Myometrial cell (primary cell): ENCODE measurements around a stretch of chr1.

DNA sequence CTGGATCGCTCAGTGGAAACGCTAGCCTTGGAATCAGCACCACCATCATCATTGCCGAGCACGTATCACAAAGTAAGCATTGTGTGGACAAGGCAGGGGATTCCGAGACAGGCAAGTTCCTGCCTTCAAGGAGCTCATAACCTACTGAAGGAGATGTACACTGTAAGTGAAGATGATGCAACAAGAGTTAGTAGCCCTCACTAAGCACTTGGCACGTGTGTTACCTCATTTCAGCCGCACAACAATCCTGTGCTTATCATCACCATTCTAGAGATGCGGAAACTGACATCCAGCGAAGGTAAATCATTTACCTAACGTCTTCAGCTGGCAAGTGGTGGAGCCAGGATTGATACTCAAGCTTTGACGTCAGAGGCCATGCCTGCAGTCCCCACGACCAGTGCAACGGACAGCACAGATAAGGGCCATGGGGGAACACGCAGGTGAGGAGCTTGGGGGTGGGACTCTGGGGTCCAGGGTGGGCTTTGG is 2.9 kb upstream of the UBXN10 start:
- RAMPAGE, long total RNA, result no peak

DNA sequence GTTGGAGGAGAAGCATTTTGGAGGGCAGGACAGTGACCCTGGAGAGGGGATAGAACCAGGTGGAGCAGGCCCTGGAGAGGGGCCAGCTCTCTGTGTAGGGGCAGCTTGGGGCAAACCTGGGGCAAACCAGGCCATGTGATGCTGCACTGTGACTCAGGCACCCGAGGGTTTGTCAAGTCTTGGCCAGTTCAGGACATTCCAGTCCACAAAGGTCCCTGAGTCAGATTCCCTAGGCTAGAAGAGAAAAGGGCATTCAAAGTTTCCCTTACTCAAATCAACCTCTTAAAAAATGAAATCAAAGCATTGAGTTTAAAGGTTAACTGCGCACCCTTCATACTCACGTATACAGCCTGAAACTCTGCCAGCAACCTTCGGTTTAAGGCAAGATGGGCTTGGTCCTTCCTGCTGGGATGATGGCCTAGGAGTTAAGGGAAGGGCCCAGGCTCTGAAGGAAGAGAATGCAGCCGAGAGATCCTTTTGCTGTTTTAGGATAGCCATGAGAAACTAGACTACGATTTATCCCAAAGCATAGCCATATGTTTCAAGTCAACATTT is 25.3 kb upstream of the PLA2G2C start:
- RAMPAGE, long total RNA, result no peak

DNA sequence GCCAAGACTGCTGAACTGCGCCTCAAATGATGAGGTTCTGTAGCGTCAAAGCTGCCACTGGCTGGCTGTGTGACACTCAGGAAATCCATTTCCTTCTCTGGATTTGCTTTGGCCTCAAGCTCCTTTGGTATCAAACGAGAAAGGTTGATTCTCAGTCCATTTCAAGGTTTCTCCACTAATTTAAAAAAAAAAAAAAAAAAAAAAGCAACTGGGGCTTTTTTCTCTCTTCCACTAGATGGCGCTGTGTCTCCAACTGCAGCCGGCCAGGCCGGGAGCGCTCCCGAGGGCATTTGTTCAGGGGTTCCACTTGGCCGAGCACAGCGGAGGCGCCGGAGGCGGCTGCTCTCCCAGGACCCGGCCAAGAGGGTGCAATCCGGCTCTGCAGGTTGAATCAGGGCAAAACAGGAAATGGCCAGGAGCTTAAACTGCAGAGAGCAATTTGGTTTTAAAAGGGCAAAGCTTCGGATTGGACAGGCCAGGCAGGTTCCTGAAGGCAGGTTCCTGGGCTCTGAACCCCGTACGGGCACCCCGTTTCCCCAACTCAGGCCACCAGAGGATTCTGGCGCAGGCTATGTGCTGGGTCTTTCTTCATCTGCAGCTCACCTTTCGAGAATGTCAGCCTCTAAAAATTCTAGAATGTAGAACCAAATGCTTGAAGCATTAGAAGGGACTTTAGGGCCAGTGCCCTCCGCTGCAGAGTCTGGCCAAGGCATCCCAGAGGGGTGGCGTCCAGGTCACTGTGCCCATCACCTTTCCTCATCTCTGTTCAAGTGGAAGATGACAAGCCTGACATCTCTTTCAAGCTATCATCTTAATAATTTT is 26.7 kb upstream of the PLA2G2C start:
- RAMPAGE, long total RNA, result no peak

- RAMPAGE, long total RNA, result no peak
Measured at GRCh38 chr1:20322069-20322630, 31.5 kb downstream of the VWA5B1 start.

DNA sequence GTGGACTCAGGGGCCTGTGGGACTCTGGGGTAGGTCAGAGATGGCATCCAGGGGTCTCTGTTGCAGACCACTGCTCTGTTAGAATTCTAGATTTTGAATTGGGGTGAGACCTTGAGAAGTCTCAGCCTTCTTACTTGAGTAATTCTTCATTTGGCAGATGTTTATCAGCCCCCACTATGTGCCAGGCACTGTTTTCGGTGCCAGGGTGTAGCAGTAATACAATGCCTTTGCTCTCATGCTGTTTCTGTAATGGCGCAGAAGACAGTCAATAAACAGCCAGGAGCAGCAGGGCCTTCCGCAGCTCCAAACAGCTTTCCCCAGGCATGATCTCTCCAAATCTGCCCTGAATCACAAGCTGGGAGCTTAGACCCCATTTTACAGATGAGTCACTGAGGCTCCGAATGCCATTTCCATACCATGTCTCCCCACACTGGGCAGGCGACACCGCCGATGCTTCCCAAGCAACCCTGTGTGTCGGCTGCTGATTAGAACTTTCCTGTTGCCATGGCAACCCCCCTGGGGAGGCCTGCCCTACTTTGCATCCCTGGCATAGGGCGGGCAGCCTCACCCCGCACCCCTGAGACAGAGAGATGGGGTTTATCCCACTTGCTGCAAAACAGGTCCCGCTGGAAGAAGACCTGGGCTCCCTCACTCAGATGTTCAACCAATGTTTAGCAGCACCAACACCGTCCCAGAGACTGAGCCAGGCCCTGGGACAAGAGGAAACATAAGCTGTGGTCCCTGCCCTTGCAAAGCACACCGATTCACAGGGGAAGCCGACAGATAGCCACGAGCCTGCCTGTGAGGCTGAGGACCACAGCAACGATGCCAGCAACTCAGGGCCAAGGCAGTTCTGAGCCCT is 81.7 kb downstream of the CAMK2N1 start:
- RAMPAGE, long total RNA, result no peak

GRCh38 chr1:20479679-20480084 is 6.3 kb downstream of the CAMK2N1 start:
- RAMPAGE, long total RNA, result no peak

- RAMPAGE, long total RNA, result no peak
Measured at GRCh38 chr1:20484963-20485149, 1.2 kb downstream of the CAMK2N1 start.

DNA sequence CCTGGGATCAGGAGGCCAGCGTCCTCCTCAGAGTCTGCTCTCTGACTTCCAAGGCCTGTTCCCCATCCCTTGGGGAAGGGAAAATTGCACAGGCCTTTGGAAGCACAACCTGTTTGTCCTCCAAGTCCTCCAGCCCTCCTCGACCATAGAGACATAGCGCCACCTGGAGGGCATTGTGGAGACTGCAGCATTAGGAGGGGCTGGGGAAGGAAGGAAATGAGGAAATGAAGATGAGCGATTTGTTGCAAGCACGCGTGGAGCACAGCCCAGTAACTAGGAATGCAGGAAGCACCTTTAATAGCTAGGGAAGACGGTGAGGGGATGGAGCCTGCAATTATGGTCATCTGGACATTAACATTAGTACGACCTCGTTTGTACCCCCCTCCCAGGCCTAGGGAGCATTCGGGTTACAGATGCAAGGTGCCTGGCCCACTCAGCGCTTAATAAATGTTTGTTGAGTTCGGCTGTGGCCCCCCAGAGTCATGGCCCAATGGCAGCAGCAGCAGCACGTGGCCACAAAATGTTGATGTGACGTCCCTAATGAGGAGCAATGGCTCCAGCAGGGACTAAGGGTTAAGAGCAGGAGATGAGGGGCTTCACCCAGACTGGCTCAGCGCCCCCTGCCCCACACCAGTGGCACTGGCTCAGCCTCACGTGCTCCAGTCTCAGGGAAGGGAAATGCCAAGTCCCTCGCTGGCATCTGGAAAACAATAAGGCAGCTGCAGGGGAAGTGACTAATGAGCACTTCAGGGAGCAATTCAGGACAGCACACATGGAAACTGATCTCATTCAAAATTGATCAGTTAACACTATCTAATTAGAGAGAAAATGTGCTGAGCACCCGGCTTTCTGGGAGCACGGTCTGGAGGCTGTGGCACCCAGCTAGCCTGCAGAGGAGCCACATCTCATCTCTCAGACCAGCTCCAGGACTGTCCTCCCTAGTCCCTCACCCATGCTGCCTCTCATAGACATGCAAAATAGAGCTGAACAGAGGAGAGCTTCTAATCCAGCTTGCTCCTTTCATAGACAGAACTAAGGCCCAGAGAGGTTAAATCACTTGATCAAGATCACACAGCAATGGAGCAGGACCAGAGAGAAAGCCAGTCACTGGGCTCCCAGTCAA is 8.2 kb upstream of the CAMK2N1 start:
- RAMPAGE, long total RNA, result no peak

GRCh38 chr1:20496337-20497246 is 10.6 kb upstream of the CAMK2N1 start:
- RAMPAGE, long total RNA, result no peak

DNA sequence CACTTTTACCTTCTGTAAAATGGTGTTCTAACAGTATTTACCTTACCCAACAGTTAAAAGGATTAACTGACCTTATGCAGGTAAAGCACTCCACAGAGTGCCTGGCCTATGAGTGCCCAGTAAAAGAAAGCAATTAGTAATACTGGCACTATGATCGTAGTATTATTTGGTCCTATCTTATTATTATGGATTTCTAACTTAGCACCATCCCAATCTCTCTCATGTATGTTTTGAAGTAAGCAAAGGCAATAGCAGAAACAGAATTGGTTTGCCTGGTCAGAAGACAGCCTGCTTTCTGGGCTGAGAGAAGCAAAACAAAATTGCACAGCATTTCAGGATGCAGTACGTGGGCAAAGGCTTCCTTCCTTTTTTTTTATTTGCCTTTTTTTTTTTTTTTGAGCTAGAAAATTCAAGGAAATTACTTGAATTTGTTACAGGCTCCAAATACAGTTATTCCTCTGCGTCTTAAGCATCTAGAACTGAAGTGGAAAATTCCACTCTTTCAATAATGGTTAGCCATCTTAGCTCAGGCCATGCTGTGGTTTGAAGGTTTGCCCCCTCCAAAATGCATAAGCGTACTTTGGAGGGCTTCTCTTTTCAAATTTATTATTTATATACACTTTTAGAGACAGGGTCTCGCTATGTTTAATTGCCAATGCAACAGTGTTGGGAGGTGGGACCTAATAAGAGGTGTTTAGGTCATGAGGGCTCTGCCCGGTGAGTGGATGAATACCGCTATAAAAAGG is 8.8 kb downstream of the CDA start:
- RAMPAGE, long total RNA, result no peak

DNA sequence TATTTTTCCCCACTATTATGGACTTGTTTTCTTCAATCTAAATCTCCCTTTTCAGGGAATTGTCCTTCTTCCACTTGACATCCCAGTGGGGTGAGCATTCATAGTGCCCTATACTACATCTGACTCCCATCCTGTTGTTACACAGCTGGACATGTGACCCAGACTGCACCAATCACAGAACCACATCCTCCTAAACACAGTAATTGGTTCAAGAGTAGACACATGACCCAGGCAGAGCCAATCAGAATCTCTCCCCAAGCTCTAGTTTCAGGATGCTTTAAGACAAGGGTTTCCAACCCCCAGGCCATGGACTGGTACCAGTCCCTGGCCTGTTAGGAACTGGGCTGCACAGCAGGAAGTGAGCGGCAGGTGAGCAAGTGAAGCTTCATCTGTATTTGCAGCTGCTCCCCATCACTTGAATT is 5.6 kb upstream of the DDOST start:
- RAMPAGE, long total RNA, result no peak

DNA sequence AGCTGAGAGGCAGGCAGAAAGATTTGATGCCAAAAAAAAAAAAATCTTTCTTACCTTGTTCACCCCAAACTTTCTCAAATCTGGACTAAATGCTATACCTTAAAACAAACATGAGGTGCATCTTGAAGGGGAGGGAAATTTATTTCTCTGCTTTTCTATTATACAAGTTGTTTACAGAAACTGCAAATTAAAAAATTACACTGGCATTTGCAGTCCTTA is 19.6 kb upstream of the HP1BP3 start:
- RAMPAGE, long total RNA, result no peak

- RAMPAGE, long total RNA, result no peak
Measured at GRCh38 chr1:20810432-20811169, 23.5 kb upstream of the HP1BP3 start.

DNA sequence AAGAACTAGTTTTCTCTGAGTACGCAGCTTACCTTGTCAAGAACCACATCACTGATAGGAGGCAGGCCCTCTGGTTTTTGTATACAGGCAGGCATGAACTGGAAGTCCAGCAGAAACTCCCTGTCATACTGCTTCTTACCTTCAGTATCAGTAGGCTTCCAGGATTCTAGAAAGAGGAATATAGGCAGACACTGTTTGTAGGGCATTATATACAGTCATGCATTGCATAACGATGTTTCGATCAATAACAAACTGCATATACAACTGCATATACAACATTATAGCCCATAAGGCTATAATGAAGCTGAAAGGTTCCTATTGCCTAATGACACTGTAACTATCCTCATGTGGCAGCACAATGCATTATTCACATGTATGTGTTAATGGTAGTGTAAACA is 108.2 kb upstream of the HP1BP3 start:
- RAMPAGE, long total RNA, result no peak

DNA sequence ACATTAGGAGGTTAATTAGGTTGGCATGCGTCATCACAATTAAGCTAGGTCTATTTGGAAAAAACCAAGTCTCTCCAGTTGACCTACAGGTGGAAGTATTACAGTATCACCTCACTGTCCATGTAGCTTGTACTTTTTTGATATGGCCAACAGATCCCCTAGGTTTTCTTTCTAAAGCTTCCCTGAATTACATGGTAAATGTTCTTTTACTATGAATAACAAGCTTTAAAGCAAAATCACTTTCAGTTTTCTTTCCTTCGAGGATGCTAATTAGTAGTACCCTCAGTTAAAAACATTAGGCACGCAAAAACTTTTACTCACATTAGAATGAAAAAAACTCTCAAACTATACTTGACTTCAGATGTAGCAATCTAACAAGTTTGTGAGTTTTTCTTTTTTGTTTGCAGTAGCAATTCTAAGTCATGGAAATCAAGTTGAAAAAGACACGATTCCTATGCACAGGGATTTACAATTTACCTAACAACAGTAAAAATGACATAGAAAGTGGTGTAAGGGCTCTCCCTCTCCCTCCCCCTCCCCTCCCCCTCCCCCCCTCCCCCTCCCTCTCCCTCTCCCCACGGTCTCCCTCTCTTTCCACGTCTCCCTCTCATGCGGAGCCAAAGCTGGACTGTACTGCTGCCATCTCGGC is 153.9 kb downstream of the EIF4G3 start:
- RAMPAGE, long total RNA, result no peak

- RAMPAGE, long total RNA, result no peak
Measured at GRCh38 chr1:21167136-21167720, 9.5 kb downstream of the EIF4G3 start.

DNA sequence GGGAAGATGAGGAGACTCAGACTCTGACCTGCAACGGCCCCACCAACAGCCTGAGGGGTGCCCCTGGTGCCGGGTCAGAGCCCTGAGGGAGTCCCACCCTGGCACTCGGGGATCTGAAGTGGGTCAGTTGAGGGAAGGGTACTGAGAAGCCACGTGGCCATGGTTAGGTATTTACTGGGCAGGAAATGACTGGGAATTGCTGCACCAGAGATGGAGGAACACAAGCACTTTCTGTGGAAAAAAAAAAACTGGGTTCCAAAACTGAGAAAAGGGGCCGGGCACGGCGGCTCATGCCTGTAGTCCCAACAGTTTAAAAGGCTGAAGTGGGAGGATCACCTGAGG is 9.7 kb downstream of the ECE1 start:
- RAMPAGE, long total RNA, result no peak

DNA sequence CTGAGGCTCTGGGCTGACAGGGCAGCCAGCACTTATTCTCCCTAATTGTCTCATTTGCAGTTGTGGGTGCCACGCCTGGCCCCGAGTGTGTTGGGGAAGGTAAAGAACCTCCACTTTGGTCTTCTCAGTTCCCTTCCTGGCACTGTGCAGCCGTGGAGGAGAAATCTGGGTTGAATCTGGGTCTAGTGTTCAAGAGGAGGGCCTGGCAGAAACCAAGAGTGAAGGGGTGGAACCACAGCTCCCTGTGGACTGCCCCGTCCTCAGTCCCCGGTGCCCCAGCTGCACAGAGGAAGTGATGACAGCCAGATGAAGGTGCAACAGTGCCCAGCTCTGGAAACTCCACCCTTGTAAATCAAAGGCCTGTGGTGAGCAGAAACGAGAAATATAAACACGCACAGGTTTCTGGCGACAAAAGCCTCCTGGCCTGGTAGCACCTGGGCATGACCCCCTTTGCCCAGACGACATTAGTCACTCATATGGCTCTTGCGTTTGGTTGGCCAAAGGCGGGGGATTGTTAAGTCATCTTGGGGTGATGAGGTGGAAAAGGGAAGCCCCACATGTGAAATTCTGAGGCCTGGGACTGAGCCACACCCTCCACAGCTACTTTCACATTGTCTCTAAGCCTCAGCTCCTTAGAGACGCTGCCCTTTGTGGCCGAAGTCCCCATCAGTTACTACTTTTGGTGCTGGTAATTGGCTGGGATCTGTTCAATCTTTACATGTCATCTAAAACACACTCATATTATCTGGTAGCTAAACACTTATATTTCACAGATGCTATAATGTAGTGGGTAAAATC is 4.2 kb upstream of the ECE1 start:
- RAMPAGE, long total RNA, result no peak

GRCh38 chr1:21325754-21326391 is 35.6 kb upstream of the ECE1 start:
- RAMPAGE, long total RNA, result no peak

GRCh38 chr1:21508476-21509334 is 518 bp upstream of the ALPL start:
- RAMPAGE, long total RNA, result no peak